SK-MEL-5 (cell line): ENCODE measurements around the gene PP2D1.

GRCh38 chr3:18440499-18440900 lies 15.4 kb upstream of the SATB1 start:
RAMPAGE:
- cytosol, long total RNA = no peak
- long total RNA = no peak
- nucleus, long total RNA = no peak

DNA sequence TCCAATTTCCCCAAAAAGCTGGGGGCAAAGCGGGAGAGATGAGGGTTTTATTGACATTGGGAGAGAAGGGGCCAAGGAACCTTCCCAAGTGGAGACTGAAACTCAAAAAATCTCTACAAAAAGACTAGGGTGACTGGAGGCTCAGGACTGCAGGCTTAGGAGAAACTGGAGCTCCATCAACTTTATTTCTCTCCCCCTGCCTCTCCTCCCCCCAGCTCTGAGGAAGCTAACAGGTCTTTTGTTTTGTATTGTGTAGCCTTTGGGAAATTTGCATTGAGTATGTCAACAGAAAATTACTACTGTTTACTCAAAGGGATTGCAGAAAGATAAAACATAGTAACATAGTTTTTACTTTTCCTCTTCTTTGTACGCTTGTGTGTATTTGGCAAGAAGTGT lies 20.9 kb upstream of the SATB1 start:
RAMPAGE:
- cytosol, long total RNA = no peak
- long total RNA = no peak
- nucleus, long total RNA = no peak

DNA sequence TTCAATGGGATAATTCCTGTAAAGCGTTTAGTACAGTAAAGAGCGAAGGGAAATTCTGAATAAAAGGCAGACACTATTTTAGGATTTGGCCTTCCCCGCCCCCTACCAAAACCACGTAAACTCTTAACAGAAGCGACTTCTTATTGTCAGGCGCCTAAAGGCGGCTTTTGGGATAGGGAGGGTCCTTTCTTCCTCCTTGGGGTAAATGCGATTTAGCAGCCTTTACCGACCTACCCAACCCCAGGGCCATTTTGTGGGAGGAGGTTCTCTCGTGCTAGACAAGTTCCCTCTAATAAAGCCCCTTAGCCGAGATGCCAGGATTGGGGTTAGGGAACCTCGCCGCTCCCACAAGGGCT lies 505 bp upstream of the RAB5A start:
RAMPAGE:
- cytosol, long total RNA = no peak
- long total RNA = no peak
- nucleus, long total RNA = no peak

RAMPAGE:
- cytosol, long total RNA = no peak
- long total RNA = no peak
- nucleus, long total RNA = no peak
These were observed at the start of gene PP2D1 for GRCh38 chr3:20012001-20012490. TSS of gene PP2D1 (minus strand) at chr3:20012264.

DNA sequence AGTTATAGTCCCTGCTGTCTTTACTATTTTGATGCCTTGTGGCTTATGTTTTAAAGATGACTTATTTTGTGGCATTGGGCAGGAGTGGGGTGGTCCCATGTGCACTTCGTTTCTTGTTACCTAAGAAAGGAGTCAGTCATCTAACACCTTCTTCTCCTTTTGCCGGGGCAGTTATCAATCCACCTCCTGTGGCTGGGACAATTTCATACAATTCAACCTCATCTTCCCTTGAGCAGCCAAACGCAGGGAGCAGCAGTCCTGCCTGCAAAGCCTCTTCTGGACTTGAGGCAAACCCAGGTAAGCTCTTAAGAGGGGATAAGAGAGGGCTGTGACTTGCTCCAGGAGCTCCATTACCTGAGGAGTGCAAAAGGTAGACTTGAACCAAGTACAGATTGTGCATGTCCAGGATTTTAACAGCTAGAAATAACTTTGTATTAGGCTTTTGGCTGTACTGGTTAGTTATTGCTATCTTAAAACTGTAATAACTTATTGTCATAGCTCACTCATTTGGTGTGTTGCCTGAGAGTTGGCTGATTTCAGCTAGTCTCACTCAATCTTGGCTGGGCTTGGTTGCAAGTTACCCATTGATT lies 66.5 kb downstream of the SGO1 start:
RAMPAGE:
- cytosol, long total RNA = no peak
- long total RNA = no peak
- nucleus, long total RNA = no peak

DNA sequence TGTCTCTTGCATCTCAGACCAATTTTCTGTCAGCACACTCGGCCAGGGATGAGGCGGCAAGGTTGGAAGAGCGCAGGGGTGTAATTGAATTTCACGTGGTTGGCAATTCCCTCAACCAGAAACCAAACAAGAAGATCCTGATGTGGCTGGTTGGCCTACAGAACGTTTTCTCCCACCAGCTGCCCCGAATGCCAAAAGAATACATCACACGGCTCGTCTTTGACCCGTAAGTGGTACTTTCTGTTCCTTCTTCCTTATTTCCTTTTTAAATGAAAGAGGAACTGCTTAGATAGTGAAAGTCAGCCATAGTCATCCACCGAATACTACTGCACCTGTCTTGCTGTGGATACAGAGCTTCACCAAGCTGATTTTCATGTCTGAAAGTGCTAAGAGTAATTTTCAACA lies 60.1 kb downstream of the SGO1 start:
RAMPAGE:
- cytosol, long total RNA = no peak
- long total RNA = no peak
- nucleus, long total RNA = no peak

RAMPAGE:
- cytosol, long total RNA = no peak
- long total RNA = no peak
- nucleus, long total RNA = no peak
These were observed 621.6 kb upstream of the ZNF385D start for GRCh38 chr3:22372284-22373251.

GRCh38 chr3:23035770-23036339 lies 167.3 kb upstream of the UBE2E2 start:
RAMPAGE:
- cytosol, long total RNA = no peak
- long total RNA = no peak
- nucleus, long total RNA = no peak

RAMPAGE:
- cytosol, long total RNA = no peak
- long total RNA = no peak
- nucleus, long total RNA = no peak
These were observed 905 bp downstream of the UBE2E2 start for GRCh38 chr3:23203930-23204534.

DNA sequence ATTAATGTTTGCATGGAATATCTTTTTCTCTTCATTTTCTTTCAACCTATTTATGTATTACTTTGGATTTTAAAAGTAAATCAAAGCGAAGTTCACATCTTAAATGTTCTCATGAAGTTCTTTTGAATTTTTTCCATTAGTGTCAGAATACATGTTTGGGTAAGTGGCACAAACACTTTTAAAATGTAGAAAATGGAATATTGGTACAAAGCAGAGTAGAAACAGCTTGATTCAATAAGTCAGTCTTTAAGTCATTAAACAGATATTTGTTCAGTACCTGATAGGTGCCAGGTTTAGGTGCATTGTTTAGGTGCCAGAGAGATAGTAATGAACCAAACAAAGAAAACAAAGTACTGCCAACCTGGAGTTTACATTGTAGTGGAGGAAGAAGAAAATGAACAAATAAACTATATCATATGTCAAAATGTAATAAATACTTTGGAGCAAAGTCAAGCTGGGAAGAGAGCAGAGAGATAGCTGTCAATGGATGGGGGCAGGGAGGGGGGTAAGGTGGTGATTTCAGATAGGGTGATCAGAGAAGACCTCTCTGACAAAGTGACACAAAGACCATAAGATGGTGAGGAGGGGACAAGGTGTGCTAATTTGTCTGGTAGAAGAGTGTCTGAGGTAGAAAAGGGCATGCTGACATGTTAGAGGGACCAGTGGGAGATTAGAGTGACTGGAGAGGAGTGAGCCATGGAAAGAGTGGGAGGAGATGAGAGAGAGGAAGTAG lies 128.0 kb downstream of the UBE2E2 start:
RAMPAGE:
- cytosol, long total RNA = no peak
- long total RNA = no peak
- nucleus, long total RNA = no peak

GRCh38 chr3:23389628-23390161 lies 186.6 kb downstream of the UBE2E2 start:
RAMPAGE:
- cytosol, long total RNA = no peak
- long total RNA = no peak
- nucleus, long total RNA = no peak

RAMPAGE:
- cytosol, long total RNA = no peak
- long total RNA = no peak
- nucleus, long total RNA = no peak
These were observed 19.4 kb downstream of the UBE2E1 start for GRCh38 chr3:23824877-23825868.

DNA sequence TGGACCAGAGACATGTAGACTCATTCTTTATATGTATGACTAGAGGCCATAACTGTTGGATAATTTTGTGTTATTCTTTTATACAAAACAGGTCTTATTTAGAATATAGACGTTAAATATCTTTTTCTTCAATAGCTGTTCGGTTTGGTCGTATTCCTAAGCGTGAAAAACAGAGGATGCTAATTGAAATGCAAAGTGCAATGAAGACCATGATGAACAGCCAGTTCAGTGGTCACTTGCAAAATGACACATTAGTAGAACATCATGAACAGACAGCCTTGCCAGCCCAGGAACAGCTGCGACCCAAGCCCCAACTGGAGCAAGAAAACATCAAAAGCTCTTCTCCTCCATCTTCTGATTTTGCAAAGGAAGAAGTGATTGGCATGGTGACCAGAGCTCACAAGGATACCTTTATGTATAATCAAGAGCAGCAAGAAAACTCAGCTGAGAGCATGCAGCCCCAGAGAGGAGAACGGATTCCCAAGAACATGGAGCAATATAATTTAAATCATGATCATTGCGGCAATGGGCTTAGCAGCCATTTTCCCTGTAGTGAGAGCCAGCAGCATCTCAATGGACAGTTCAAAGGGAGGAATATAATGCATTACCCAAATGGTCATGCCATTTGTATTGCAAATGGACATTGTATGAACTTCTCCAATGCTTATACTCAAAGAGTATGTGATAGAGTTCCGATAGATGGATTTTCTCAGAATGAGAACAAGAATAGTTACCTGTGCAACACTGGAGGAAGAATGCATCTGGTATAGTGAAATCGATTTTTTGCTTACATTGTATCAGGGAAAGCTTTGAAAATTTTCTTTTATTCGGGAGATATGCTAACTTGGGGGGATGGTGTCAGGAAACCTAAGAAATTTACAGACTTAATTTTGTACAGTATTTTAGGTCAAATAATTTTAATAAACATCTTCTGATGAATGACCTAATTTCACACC lies 17.0 kb downstream of the NR1D2 start:
RAMPAGE:
- cytosol, long total RNA = no peak
- long total RNA = no peak
- nucleus, long total RNA = no peak

RAMPAGE:
- cytosol, long total RNA = no peak
- long total RNA = no peak
- nucleus, long total RNA = no peak
These were observed 43.1 kb downstream of the THRB start for GRCh38 chr3:24451391-24452118.

GRCh38 chr3:24482337-24483070 lies 12.1 kb downstream of the THRB start:
RAMPAGE:
- cytosol, long total RNA = no peak
- long total RNA = no peak
- nucleus, long total RNA = no peak

GRCh38 chr3:24505664-24505991 lies 11.0 kb upstream of the THRB start:
RAMPAGE:
- cytosol, long total RNA = no peak
- long total RNA = no peak
- nucleus, long total RNA = no peak

DNA sequence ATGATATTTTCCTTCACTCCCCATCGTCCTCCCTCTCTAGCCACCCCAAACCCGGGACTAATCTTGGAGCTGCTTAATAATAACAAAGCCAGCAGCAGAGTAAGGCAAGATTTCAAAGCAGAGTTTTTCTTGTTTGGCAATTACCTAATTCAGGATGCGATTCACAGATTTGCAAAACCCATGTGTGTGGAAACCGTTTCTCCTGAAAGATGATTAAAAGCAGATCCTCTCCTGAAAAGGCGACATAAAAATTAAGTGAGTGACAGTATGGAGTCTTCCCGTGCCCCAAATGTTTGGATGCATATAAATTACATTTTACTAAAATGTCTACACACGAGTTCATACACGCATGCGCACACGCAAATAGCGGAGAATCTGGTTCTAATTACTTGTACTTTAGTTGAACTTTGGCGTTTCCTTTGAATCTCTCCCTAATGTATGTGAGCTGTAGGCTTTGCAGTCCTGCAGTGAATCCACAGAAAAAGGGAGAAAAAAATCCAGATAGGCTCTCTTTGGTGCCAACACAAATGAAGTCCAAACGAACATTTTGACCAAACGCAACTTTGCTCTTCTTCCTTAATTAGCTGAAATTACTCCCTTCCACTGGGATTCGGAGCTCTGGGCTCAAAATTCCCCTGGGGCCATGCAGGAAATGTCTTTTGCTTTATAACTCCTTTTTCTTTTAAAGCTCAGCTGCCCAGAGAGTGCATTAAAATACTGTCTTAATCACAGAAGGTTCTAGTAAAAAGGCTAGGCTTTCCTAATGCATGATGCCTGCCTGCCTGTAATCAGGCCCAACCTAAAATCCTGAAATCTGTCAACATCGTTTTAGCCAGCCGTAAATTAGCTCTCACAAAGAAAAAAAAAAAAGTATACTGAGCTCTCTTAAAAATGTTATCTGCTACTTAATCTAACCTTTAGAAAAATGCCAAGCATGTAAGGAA lies 26.0 kb downstream of the RARB start:
RAMPAGE:
- cytosol, long total RNA = no peak
- long total RNA = no peak
- nucleus, long total RNA = no peak

DNA sequence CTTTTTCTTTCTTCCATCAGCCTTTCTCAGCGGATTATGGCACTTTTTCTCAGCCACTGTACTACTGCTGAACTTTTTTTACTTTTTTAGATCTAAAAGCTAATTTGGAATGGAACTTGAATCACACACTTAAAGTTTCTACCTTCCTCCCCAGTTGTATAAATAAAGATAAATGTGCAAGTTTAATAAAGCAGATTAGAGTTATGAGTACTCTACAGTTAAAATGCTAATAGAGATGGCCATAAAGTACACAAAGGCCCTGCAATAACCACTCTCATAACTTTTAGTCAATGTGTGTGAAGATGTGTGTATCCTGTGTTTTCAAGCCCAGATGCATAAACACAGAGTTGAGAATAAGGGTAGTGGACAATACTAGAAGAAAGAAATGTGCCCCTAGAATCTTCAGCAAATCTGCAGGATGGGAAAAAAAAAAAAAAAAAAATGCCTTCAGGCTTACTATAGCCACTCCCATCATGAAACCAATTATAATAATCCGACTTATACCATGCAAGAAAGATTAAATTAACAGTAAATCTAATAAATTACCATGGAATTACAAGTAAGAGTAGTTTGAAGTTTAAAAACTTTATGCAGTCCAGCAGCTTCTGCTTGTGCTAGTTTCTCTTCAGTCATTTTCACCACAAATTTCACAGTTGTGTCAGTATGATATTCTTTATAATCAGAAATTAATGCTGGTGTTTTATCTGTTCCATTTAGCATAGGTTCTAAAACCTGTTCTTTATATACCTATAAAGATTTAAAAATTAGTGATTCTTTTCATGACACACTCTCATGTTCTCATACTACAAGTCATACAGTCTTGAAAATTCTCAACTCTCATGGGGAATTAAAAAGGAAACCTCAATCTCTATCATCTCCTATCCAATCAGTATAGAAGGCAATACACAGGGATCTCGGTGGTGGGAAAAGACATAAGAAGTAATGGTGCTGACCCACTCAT lies 45.1 kb downstream of the TOP2B start:
RAMPAGE:
- cytosol, long total RNA = no peak
- long total RNA = no peak
- nucleus, long total RNA = no peak

DNA sequence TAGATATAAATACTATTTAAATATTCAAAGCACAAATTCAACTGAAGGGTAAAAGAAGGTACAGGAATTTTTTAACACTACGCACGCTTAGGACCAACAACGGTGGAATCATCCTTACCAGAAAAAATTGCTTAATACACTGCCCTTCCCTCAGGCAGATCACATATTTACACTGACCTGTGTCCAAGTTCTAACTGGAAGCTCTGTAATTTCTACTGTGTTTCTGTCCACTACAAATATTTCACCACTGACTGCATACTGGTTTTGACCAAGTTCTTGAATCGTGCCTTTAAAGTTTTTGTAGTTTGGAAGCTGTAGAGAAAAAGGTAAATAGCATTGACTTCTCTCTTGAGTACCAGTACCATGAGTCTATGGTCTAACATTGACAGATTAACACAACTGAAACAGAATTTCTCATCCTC lies 44.2 kb downstream of the TOP2B start:
RAMPAGE:
- cytosol, long total RNA = no peak
- long total RNA = no peak
- nucleus, long total RNA = no peak

RAMPAGE:
- cytosol, long total RNA = no peak
- long total RNA = no peak
- nucleus, long total RNA = no peak
These were observed 1.8 kb downstream of the TOP2B start for GRCh38 chr3:25662822-25663365.